Subcutaneous adipose tissue (tissue), 3 donors: ENCODE data around the gene VPS13C.

- PRO-cap, result no peak
- RAMPAGE, long total RNA, 3 experiments, result no peak in any of the 3 experiments
Measured at GRCh38 chr15:60620722-60621379, 141.9 kb upstream of the ICE2 start.

DNA sequence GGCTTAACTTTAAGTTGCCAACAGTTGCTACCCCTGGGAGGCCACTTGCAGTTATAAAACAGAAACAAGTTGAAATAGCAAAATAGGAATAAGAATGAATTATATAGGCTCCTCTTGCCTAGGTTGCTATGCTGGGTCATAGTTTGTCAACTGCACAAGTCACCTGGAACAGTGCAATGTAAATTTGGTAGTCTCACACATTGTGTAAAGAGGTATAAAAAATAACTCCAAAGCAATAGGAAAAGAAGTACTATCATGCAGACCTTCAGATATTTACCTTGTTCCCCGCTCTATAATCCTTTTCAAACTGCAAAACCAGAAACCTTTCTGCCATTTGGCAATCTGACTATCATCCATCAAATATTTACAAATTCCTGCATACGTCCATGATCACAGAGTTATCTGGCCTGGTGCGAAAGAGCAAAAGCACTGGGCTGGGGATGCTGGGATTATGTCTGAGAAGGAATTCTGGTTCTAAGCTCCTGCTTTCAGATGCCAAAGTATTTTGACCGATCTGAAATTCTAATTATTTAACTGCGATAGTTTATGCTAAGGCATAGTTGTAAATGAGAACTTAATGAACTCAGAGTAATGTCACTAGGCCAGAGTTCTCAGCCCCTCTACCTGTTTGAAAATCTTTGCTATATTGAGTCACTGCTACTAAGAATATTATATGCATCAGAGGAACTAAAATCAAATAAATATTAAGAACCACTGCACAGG lies 143.1 kb downstream of the RORA start:
- PRO-cap, result no peak
- RAMPAGE, long total RNA, 3 experiments, result no peak in any of the 3 experiments

DNA sequence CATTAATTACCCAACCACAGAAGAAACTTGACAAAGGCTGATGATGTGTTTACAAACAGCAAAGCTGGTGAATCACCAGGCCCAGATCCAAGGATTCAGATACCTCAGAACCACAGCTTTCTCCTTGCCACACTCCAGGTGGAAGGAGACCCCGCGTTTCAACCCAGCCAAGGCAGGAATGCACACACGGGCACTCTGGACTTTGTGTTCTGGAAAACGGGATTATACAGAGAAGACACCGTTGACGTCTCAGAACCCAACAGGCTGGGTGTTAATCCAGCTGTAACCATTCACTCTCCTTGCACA lies 73.4 kb downstream of the RORA start:
- PRO-cap, result unidirectional peak, minus-strand start at position 211 of the sequence
- RAMPAGE, long total RNA, 3 experiments, result no peak in any of the 3 experiments

GRCh38 chr15:61501755-61502343 lies 272.7 kb upstream of the RORA start:
- PRO-cap, result no peak
- RAMPAGE, long total RNA, 3 experiments, result no peak in any of the 3 experiments

GRCh38 chr15:61510197-61510656 lies 281.1 kb upstream of the RORA start:
- PRO-cap, result no peak
- RAMPAGE, long total RNA, 3 experiments, result no peak in any of the 3 experiments

- PRO-cap, result no peak
- RAMPAGE, long total RNA, 3 experiments, result no peak in any of the 3 experiments
Measured at GRCh38 chr15:61929109-61929400, 131.2 kb downstream of the VPS13C start.

GRCh38 chr15:62060219-62060943 lies at the start of gene VPS13C:
Gene VPS13C, minus strand, starts transcription at chr15:62060447.
- PRO-cap, result bidirectional peak, plus-strand start at chr15:62060519, minus-strand start at chr15:62060426
- RAMPAGE, long total RNA, 3 experiments, result start-site peak on the minus strand in 3 of 3 experiments, at chr15:62060374-62060454 at its widest, 30 to 1,513 reads per replicate

- PRO-cap, result unidirectional peak, plus-strand start at chr15:62067378
- RAMPAGE, long total RNA, 3 experiments, result no peak in any of the 3 experiments
Measured at GRCh38 chr15:62067101-62067490, 319 bp downstream of the C2CD4A start.

- PRO-cap, result no peak
- RAMPAGE, long total RNA, 3 experiments, result no peak in any of the 3 experiments
Measured at GRCh38 chr15:62150479-62150887, 14.6 kb downstream of the C2CD4B start.

DNA sequence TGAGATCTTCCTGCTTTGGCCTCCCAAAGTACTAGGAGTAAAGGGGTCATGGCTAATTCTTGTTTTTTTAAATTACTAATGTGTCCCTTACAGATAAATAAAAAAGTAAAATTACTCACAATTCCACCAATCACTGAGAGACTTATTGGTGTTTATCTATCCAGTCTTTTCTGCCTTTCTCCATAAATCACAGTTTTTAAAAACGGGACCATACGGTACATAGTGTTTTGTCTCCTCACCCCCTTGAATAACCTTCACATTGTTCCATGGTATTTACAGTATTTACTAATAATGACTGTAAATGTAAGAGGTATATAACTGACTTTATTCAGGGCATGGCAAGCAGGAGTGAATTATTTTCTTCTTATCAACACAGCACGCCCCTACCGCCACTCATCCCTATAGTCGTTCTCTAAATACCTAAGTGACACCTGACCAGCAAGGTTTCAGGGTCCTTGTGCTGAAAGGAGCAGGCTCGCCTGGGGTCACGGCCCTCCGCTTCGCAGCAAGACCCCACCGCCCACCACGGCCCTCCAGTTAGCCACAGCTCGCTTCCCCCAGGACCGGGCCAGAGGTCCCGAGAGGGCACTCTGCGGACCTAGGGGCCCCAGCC lies 614 bp upstream of the TLN2 start:
- PRO-cap, result no peak
- RAMPAGE, long total RNA, 3 experiments, result no peak in any of the 3 experiments

GRCh38 chr15:62390757-62391569 lies 613 bp downstream of the TLN2 start:
- PRO-cap, result unidirectional peak, plus-strand start at chr15:62391151
- RAMPAGE, long total RNA, 3 experiments, result no peak in any of the 3 experiments

GRCh38 chr15:62567234-62567706 lies 176.9 kb downstream of the TLN2 start:
- PRO-cap, result no peak
- RAMPAGE, long total RNA, 3 experiments, result no peak in any of the 3 experiments

- PRO-cap, result no peak
- RAMPAGE, long total RNA, 3 experiments, result no peak in any of the 3 experiments
Measured at GRCh38 chr15:62608007-62608507, 217.7 kb downstream of the TLN2 start.

- PRO-cap, result no peak
- RAMPAGE, long total RNA, 3 experiments, result no peak in any of the 3 experiments
Measured at GRCh38 chr15:62649727-62650361, 259.5 kb downstream of the TLN2 start.

GRCh38 chr15:62799852-62800361 lies 242.6 kb upstream of the TPM1 start:
- PRO-cap, result no peak
- RAMPAGE, long total RNA, 3 experiments, result no peak in any of the 3 experiments

DNA sequence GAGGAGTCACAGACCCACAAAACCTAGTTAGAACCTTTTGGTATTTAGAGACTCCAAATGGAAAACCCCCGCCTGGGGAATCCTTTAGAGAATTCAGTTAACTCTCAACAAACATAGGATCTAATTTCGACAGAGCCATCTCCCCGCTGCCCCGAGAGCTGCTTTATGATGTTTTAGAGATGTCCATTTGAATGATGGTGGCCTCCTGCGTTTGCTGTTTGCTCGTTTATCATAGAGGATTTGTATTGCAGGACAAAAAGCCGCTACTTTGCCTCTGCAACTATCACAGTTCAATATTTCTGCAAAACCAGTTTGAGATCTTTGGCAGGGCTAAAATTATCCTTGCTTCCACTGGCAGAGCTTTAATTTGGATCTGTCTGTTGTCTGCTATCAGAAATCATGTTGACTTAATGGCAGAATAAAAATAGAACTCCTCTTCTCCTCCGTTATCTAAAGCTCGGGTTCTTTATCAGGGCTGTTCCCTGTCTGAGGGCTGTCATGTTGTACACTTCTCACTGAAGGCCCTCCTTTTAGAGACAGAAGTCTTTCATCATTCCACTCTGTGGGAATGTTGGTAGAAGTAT lies 226.4 kb upstream of the TPM1 start:
- PRO-cap, result no peak
- RAMPAGE, long total RNA, 3 experiments, result no peak in any of the 3 experiments

DNA sequence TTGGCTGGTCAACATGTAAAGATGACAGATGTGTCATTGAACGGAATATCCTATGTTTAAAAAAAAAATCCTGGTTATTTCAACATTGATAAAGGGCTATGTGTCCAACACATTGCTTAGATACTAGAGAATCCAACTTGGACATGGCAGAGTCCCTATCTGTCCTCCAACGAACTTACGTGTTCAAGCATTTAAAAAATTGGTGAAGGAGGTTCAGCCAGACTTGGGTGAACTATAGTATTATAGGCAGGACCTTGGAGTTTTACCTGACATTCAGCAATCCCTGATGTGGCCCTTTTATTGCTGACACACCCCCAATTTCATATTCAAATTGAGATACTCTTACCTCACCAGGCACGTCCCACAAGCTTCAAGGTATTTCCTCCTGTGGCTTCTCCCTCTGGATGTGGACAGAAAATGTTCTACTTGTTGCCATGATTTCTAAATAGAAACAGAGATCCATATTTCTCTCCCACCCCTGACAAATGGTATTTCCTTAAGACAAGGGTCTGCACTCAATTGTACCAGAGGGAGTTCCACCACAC lies 207.7 kb upstream of the TPM1 start:
- PRO-cap, result no peak
- RAMPAGE, long total RNA, 3 experiments, result no peak in any of the 3 experiments

- PRO-cap, result no peak
- RAMPAGE, long total RNA, 3 experiments, result no peak in any of the 3 experiments
Measured at GRCh38 chr15:62841921-62842651, 200.5 kb upstream of the TPM1 start.

- PRO-cap, result no peak
- RAMPAGE, long total RNA, 3 experiments, result no peak in any of the 3 experiments
Measured at GRCh38 chr15:62880350-62880798, 162.2 kb upstream of the TPM1 start.

GRCh38 chr15:63015602-63016074 lies 26.9 kb upstream of the TPM1 start:
- PRO-cap, result unidirectional peak, plus-strand start at chr15:63015902
- RAMPAGE, long total RNA, 3 experiments, result no peak in any of the 3 experiments